Helper T cell (primary cell): ENCODE data around the gene RBFA.

DNA sequence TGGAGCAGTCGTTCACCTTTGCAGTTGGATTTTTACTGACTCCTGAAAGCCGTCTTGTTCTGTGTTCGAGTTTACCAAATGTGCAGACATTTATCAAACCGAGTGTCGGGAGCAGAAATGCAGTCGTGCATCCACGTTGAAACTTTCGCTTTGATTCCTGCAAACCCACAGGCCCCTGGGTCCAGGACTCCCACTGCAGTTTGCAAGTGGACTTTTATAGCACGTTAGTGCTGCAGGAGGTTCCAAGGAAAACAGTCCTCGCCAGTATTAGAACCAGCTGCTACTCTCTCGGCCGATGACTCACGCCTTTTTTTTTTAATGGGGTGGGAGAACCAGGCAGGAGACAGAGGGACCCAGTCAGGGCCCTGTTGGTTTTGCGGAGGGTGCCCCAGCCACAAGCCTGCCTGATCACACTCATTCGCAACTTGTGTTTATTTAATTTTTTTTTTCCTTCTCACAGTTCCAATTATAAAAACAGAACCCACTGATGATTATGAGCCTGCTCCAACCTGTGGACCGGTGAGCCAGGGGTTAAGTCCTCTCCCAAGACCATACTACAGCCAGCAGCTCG, 90.1 kb downstream of the NFATC1 start:
- PRO-cap, 2 experiments: no peak in any of the 2 experiments

GRCh38 chr18:79507429-79508586, 112.1 kb downstream of the NFATC1 start:
- PRO-cap, 2 experiments: peak in 2 of 2 experiments; most common plus-strand start chr18:79507771 (in 2); most common minus-strand start chr18:79507597 (in 1)

DNA sequence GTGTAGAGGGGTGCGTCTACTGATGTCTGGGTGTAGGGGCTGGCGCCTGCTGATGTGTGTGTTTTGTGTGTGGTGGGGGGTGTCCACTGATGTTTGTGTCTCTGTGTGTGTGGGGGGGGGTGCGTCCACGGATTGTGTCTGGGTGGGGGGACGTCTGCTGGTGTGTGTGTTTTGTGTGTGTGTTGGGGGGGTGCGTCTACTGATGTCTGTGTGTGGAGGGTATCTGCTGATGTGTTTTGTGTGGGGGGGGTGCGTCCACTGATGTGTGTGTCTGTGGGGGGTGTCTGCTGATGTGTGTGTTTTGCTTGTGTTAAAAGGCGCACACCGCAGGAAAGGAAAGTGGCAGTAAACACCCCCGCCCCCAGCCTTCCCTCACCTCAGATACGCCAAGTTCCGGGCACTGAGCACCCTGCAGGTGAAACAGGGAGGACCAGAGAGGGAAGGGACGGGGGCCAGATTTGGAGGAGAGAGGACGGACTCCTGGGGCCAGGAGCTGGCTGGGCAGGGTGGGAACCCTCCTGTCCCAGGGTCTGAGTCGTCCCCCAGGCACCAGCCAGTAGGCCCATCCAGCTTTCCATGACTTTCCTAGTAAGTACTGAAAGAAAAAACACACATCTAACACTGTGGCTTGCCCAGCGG, 126.7 kb downstream of the NFATC1 start:
- PRO-cap, 2 experiments: peak in 2 of 2 experiments; most common plus-strand start position 380 of the sequence (in 2); most common minus-strand start position 298 of the sequence (in 2)

- PRO-cap, 2 experiments: peak in 2 of 2 experiments; most common minus-strand start chr18:79524597 (in 2)
Measured at GRCh38 chr18:79524204-79525176, 128.8 kb downstream of the NFATC1 start.

- PRO-cap, 2 experiments: no peak in any of the 2 experiments
Measured at GRCh38 chr18:79588508-79589522, 90.8 kb upstream of the CTDP1 start.

- PRO-cap, 2 experiments: no peak in any of the 2 experiments
Measured at GRCh38 chr18:79683272-79683761, 3.7 kb downstream of the CTDP1 start.

- PRO-cap, 2 experiments: no peak in any of the 2 experiments
Measured at GRCh38 chr18:79707092-79707900, 27.7 kb downstream of the CTDP1 start.

DNA sequence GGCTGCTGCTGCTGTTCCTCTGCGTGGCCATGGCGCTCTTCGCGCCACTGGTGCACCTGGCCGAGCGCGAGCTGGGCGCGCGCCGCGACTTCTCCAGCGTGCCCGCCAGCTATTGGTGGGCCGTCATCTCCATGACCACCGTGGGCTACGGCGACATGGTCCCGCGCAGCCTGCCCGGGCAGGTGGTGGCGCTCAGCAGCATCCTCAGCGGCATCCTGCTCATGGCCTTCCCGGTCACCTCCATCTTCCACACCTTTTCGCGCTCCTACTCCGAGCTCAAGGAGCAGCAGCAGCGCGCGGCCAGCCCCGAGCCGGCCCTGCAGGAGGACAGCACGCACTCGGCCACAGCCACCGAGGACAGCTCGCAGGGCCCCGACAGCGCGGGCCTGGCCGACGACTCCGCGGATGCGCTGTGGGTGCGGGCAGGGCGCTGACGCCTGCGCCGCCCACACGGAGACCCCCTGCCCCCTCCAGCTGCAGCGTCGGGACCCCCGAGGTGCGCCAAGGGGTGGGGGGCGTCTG, 52.0 kb downstream of the SLC66A2 start:
- PRO-cap, 2 experiments: no peak in any of the 2 experiments

- PRO-cap, 2 experiments: no peak in any of the 2 experiments
Measured at GRCh38 chr18:79902327-79903523, 48.7 kb downstream of the SLC66A2 start.

GRCh38 chr18:79911772-79912327, 39.6 kb downstream of the SLC66A2 start:
- PRO-cap, 2 experiments: no peak in any of the 2 experiments

DNA sequence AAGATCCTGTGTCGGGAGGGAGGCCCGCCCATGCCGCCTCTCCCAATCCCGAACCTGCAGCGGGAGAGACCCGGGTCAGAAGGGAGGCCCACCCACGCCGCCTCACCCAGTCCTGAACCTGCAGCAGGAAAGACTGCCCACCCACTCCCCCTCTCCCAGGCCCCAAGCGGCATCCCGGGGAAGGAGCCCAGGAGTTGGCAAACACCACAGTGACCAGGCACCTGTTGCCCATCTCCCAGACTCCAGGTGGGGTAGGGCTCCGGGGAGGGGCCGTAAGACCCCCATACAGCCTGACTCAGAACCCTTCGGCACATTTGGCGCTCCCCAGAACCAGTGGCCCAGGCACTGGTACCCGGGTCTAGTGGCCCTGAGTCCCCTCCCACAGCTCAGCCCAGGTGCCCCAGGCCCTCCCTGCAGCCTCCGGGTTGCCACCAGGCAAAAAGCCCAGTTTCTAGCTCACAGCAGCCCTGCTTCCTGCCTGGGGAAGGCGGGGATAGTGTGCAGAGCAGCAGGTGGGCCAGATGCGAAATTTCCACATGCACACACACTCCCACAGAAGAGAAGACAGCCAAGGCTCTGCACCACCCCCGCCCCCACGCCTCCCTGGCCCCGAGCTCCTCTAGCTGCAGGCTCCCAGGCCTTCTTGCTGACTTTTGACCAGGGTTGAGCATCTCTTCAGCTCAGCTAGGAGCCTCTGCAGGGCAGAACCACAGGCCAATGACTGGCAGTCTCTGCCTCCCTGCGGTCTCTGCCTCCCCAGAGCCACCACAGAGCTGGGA, 7.5 kb downstream of the SLC66A2 start:
- PRO-cap, 2 experiments: no peak in any of the 2 experiments

- PRO-cap, 2 experiments: no peak in any of the 2 experiments
Measured at GRCh38 chr18:79946907-79947371, 4.5 kb downstream of the SLC66A2 start.

- PRO-cap, 2 experiments: no peak in any of the 2 experiments
Measured at GRCh38 chr18:79986624-79987369, 1.6 kb downstream of the TXNL4A start.

- PRO-cap, 2 experiments: no peak in any of the 2 experiments
Measured at GRCh38 chr18:80012661-80013130, 21.5 kb upstream of the RBFA start.

- PRO-cap, 2 experiments: peak in 2 of 2 experiments; most common plus-strand start chr18:80034458 (in 1); most common minus-strand start chr18:80034625 (in 1)
Measured at GRCh38 chr18:80034324-80034898, at the start of gene RBFA. RBFA (plus strand) TSS chr18:80034434.

DNA sequence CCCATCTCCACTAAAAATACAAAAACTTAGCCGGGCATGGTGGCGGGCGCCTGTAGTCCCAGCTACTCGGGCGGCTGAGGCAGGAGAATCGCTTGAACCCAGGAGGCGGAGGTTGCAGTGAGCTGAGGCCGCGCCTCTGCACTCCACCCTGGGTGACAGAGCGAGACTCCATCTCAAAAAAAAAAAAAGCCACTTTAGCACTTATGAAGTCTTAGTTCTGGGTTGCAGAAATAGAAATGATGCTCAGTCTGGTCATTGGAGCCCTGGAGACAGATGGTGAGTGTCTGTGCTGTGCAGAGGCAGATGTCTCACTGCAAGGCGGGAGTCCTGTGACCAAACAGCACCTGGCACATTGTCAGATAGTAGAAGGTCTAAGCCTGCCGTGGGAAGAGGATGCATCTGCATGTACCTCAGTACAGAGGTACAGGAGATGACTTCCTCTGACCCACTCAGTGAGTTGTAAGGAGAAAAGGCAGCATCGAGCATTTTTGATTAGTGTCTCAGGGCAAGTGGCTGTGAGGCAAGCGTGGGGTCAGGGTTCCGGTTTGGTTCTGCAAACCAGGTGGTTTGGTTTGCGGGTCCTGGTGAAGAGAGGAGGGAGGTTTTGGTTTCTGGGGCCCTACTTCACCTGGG, 3.6 kb downstream of the RBFA start:
- PRO-cap, 2 experiments: no peak in any of the 2 experiments

DNA sequence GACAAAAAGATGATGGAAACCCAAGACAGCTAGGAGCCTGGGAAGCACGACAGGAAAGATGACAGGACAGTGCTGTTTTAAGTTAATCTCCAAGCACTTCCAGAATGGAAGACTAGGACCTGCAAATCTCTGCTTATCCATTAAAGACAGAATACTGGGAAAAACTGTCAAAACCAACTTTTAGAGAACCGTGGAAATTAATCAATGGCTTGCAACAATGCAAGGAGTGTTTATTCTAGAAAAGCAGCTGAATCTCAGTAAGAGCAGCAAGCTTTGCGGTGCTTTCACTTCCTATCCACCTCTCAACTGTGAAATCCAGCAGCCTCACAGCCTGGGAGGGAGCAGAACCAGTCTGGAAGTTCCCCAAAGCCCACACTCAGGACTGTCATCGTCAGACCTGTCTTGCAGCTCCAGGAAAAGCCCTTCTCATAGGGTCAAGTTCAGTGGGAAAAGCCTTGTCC, 37.2 kb downstream of the PARD6G start:
- PRO-cap, 2 experiments: no peak in any of the 2 experiments